SUDHL5 (cell line): ENCODE measurements around a stretch of chr12.

- PRO-cap, result no peak
These were observed 199.5 kb upstream of the CAND1 start for GRCh38 chr12:67069478-67070209.

DNA sequence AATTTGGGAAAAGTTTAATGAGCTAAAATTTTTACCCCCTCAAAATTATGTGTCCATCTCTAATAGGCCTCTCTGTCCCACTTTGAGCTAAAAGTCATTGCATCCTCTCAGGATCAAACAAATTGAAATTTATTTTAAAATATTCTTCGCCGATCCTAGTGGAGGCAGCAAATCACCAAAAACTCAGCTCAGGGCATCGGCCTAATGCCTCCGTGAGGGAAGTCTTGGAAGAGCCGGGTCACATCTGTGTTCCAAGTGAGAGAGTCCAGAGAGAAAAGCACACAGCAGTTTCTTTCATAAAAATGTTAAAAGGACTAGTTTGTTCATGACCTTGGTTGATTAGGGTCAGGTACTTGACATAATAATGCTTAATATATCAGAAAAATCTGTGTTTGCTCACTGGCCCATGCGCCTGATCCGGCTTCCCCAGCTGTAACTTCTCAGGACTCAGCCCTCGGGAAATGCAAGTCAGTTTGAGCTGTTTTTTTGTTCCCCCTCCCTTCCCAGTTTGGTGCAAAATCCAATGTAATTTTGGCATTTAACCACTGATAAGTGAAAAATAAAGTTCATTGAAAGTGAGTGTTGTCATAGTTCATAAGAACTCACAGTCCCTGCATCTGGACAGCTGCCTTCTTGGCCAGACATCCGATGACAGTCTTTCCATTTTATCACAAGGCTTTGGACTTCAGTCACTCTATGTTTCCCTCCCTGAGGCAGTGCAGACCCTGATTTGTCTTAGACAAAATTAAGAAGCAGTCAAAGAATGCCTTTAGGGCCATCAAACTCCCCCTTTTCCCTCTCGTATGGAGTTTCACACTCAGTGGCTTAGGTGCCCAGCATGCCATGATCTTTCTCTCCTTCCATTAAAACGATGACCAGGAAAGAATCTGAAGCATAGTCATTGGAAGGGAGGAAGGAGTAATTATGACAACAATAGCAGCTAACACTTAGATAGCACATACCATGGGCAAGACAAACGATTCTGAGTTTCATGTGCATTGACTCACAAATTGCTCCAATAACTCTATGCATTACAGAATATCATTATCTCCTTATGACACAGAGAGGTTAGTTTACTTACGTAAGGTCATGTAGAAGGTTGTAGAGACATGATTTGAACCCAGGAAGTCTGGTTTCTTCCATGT lies 161.8 kb downstream of the CAND1 start:
- PRO-cap, result no peak

DNA sequence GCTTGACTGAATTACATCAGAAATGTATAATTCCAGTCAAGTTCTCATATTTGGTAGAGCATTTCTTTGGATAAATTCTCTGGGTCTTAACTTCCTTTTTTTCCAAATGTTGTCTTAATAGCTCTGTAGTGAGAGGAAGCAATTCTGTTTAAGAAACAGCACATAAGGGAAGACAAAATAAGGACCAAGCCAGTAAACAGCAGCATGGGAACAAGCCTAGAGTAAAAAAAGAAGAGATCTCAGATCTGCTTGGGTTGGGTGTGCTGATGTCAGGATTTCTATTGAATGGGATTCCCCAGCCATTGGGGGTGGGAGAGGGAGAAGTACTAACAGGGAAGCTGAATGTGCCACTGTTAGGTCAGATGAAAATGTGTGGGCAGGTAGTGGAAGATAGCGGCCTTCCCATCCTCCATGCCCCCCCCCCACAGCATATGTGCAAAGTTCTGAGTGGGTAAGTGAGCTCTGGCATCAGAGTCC lies 14.1 kb upstream of the DYRK2 start:
- PRO-cap, result no peak

GRCh38 chr12:67710614-67710994 lies 62.1 kb downstream of the DYRK2 start:
- PRO-cap, result no peak

DNA sequence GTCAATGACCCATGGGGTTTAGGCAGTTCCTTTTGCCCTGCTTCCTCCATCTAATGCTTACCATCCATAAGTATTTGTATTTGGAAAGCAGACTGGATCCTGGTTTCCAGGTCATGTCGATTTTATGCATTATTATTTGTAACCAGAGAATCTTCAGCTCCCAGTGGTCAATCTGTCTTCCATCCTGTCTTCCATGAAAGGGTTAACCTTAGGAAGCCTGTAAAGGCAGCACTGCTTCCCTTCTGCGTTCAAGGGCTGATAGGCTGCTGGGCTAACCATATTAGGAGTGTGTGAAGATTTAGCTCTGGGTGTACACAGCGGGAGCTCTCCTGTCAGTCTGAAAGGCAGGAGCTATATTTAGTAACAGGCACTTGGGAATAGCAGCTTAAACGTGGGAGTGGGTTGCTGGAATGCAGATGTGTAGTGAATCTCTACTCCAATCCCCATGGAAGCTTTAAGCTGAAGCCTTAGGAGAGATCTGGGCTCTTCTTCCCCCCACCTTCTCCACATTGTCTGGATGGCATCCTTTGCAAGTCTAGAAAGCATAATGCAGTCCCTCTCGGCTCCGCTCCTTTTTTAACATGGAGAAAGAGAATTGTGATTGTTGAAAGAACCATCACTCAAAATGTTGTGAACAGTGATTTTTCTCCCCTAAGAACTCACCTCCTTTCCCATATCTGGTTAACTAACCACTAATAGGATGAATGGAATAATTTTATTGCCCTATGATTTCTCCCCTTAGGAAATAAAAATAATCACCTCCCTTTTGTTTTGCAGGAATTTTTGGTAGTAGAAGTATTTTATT lies 124.3 kb downstream of the DYRK2 start:
- PRO-cap, result no peak

DNA sequence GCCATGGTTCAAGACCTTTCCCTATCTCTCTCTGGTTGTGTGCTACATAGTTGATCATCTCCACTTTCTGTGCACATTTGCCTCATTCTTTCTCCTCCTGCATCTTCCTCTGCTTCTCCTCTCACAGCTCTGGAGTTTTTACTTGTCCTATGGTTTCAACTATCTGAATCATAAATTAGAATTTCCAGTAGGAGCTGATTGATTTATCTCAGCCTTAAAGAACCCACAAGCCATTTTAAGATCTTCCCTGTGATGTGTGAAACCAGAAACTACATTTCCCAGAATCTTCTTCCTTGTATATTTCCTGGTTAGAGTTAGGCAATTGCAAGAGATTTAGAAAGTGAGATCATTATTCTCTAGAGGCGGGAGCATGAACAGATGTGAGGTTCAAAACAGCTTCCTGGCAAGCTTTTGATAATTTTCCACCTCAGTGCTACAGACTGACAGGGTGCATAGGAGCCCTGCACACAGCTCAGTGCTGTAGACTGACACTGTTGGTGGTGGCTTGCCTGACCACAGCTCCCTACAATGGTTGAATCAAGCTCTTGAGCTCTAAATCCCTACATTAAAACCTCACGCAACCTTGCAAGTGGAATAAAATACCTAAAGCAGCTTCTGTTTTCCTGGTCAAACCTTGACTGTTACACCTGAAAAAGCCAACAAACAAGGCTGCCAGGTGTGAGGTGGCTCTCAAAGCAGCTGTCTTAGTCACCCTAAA lies 21.4 kb upstream of the IFNG start:
- PRO-cap, result no peak

DNA sequence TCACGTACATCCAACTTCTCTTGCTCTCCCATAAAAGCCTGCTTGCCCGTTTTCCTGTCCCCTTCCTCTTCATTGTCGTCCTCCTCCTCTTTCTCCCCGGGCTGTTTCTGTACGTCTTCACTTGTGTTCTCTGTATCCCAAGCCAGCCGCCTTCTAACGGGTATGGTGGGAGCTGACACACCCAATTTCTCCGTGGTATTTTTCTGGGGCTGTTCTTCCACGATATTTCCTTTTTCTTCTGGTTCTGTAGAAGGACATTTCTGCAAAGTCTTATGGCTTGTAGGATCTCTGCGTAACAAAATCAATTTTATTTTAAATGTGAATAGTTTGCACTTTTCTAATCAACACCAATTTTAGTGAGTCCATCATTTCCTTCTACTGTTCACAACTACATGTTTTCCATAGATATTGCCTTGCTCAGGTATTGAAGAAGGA lies 17.2 kb downstream of the MDM1 start:
- PRO-cap, result no peak

GRCh38 chr12:68367803-68368089 lies 35.6 kb upstream of the MDM1 start:
- PRO-cap, result no peak

DNA sequence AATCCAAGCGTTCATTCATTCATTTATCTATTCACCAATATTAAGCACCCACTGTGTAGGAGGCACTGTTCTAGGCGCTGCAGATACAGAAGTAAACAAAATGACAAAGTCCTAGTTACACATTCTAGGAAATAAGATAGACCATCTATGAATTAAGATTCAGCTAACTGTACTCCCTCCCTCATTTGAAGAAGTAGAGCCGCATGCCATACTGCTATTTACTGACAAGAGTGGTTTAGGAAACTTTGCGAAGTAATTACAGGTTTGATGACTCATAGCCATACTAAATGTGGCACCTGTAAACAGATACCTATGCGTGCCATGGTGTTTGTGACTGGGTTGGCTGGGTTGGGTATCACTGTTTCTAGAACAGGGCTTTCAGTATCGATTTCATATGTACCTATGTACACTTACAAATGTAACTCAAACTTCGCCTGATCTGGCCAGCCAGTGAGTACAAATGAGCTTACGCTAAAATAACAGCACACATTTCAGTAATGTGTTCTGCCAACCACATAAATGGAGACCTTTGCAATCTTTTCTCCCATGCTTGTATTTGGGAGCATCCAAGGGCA lies 42.0 kb upstream of the MDM1 start:
- PRO-cap, result no peak

- PRO-cap, result no peak
These were observed 25.5 kb downstream of the RAP1B start for GRCh38 chr12:68636109-68636713.

- PRO-cap, result bidirectional peak, plus-strand start at chr12:68745601, minus-strand start at chr12:68745551
These were observed 720 bp upstream of the SLC35E3 start for GRCh38 chr12:68745204-68745707.

DNA sequence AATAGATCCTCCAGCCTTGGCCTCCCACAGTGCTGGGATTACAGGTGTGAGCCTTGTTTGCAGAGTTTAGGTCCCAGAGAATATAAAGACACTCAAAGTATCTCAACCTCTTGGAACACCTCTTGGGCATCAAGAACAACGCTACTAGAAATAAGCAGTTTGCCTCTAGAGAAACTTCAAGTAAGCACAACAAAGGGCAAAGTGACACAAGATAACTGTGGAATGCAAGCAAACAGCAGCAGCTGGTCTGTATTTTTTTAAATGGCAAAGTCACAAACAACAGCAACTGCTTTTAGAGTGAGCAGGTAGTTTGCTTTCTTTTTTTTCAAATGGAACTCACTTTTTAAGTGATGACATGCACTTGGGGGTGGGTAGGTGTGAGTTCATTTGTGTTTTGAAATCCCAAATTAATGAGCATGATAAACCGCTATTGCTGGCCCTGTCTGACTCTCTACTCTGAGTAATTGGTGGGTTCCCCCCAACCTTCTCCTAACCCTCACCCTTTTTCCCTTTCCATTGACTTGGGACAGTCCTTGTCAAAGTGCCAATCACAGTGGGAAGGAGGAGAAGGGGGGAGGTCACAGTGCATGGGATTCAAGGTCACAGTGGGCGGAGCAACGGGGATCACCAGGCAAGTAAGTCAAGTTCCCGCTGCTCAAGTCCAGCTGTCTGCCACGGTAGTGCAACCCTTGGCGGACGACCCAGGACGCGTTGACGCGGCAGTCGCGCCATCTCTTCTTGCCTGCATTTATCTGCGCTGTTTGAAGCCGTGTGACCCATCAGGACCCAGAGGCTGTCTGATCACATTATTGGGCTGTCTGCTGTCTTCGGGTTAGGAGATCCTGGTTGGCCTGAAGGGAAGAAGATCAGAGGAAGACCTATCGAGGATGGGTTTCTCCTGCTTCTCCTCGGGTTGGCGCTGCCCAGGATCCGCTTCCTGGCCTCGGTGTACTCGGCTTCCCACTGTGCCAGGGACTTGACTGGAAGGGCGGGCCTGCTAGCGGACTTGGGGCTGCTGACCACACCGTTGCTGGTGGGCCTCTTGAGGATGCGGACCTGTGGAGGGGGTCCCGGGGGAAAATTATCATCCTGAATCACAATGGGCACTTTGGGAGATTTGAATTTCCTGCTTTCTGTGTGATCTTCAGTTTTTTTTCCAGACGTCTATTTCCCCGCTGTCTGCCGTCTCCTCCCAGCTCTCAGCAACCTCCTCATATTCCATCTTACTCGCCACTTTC lies 3.3 kb upstream of the MDM2 start:
- PRO-cap, result no peak

- PRO-cap, result no peak
These were observed 2.3 kb upstream of the MDM2 start for GRCh38 chr12:68805616-68806093.

GRCh38 chr12:68808310-68809355 lies 656 bp downstream of the MDM2 start:
- PRO-cap, result bidirectional peak, plus-strand start at chr12:68808741, minus-strand start at chr12:68808664; bidirectional peak, plus-strand start at chr12:68808933, minus-strand start at chr12:68808849; bidirectional peak, plus-strand start at chr12:68809024, minus-strand start at chr12:68808968; unidirectional peak, minus-strand start at chr12:68809112

- PRO-cap, result no peak
These were observed 12.0 kb downstream of the MDM2 start for GRCh38 chr12:68819808-68820589.

DNA sequence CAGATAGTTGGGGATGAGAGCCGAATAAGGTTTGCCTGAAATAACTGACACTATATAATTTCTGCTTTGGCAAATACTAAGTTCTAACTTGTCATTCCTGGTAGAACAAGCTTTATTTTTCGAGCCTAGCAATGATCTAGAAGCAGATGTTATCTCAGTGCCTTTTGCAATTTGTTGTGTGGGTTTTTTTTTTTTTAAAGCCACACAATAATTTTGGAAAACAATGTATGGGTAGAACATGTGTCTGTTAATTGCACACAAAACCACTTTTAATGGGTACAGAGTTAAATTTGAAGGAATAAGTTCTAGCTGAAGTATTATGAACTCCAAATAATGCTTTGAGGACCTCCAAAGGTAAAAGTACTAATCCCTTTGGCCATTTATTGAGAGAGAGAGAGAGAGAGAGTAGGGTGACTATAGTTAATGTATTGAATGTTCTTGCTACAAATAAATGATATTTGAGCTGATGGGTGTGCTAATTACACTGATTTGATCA lies 35.0 kb downstream of the MDM2 start:
- PRO-cap, result no peak

GRCh38 chr12:69024396-69024826 lies 91.4 kb upstream of the CPM start:
- PRO-cap, result no peak

- PRO-cap, result no peak
These were observed 53.9 kb upstream of the FRS2 start for GRCh38 chr12:69416287-69416742.

GRCh38 chr12:69417553-69417912 lies 52.7 kb upstream of the FRS2 start:
- PRO-cap, result no peak

- PRO-cap, result no peak
These were observed 41.8 kb upstream of the CCT2 start for GRCh38 chr12:69543387-69544009.